Mucosa of descending colon (tissue), 1 donor: ENCODE results near the genes APOBEC3B, APOBEC3G and ATF4.

- PRO-cap = no peak
Measured at GRCh38 chr22:38443088-38443759, 11.8 kb downstream of the KCNJ4 start.

GRCh38 chr22:38506417-38506736, 266 bp upstream of the DDX17 start:
- PRO-cap = bidirectional peak, plus-strand start at chr22:38506668, minus-strand start at chr22:38506337

GRCh38 chr22:38569305-38569596, 732 bp downstream of the DMC1 start:
- PRO-cap = no peak

DNA sequence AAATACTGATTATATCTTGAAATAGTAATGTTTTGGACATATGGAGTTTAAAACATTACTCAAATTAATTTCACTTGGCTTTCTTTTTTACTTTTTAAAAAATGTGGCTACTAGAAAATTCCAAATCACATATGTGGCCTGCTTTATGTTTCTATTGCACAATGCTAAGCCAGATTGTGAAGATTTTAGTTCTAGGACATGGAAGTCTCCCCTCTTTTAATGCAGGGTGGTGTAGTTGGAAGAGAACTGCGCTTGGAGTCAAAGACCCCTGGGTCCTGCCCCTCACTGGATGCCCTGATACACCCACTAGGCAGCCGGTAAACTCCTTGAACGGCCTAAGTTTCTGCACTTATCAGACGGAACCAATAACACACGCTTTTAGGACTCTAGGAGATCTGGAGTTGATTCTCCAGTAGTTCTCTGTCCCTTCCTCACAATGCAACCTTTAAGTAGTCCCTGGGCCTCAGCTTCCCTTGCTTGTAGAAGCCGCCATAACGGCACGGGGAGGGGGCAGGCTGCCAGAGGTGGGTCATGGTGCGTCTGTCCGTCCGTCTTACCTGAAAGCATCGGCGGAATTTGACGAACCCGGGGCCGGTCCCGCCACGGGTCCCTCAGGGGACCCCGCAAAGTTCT, 513 bp downstream of the FAM227A start:
- PRO-cap = no peak

DNA sequence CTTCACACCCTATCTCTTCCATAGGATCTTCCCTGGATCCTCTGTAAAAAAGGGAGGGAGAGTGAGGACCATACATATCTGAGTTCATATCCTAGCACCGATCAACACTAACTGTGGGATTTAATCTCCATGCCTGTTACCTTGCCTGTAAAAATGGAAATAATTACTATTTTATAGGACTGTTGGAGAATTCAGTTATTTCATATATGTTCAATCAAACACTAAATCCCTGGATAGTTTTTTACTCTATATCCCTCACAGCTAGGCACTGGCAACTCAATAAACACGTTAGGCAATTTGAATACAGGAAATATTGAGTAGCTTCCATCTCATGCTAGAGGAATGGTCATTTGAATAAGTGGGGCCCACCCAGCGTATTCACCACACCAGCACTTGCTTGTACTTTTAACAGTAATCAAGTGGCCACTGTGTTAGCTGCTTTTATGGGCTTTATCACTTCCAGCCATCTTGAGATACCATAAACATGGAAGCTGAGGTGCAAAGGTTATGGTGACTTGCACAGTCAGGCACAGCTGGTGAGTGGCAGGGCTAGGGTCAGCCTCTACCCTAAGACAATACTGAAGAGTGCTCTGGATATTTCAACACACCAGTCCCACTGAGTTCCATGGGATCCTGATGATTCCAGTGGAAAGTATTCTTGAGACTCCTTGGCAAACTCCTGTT, 6.8 kb downstream of the JOSD1 start:
- PRO-cap = bidirectional peak, plus-strand start at position 526 of the sequence, minus-strand start at position 281 of the sequence

DNA sequence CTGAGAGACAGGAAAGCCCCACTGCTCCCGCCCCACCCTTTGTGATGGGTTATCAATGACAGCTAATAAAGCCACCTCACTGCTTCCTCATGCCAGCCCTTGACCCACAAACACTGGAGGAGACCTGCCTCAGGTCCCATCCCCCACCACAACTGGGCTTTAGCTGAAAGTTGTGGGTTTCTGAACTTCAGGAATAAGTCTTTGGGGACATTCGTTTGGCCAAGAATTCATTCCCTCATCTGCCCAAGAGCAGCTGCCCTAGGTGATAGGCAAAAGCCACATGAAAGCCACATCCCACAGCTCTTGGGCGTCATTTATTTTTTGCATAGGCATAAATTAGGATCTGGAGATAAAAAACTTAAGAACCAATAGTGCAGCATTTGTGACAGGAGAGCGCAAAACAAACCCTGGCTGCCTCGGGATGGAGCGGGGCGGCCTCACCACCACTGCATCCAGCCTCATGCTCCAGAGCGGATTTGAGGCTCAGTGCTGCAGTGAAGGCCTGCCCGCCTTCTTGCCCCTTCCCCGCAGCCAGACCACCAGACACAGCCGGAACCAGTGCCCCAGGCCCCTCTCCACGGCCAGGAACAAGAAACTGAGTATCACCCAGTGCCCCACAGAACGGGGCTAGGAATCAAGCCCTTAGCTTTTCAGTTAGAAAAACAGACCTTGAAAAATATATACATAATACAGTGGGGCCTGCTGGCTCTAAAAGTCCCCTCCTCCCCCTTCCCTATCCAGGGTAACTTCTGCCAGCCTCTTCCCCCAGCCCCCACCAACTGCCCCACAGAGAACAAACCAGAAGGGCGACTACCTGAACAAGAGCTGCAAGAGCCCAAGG, 21.1 kb downstream of the SUN2 start:
- PRO-cap = no peak

DNA sequence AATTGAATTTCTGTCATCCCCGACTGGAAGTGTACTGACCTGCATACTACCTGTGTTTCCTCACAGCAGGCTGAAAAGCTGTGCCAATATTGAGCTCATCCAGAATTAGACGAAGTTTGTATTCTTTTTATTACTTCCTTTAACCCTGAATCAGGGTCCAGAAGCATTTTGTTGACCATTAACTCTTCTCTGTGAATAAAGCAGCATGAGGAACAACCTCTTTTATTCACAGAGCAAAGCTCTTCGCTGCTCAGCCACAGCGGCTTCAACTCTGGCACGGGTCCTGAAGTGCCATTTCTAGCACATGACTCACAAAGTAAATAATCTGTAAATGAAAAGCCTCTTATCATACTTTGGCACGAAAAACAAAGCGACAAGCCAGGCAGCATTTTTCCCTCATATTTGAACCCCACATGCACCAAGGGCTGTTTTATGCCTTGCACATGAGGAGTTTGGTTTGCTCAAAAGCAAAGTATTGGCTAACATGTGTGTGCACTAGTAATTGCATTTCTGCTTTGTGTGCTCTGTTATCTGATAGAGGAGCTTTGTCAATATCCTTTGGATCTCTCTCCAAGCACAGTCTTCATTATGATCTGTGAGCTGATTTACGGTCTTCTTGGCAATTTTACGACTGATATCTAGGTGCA, 33.0 kb upstream of the APOBEC3A start:
- PRO-cap = unidirectional peak, minus-strand start at position 62 of the sequence

- PRO-cap = bidirectional peak, plus-strand start at chr22:38982410, minus-strand start at chr22:38982300
Measured at GRCh38 chr22:38981907-38982789, at the start of gene APOBEC3B. TSS of gene APOBEC3B (plus strand) at chr22:38982347.

GRCh38 chr22:39076813-39077419, at the start of gene APOBEC3G:
TSS of gene APOBEC3G (plus strand) at chr22:39077275.
- PRO-cap = no peak

DNA sequence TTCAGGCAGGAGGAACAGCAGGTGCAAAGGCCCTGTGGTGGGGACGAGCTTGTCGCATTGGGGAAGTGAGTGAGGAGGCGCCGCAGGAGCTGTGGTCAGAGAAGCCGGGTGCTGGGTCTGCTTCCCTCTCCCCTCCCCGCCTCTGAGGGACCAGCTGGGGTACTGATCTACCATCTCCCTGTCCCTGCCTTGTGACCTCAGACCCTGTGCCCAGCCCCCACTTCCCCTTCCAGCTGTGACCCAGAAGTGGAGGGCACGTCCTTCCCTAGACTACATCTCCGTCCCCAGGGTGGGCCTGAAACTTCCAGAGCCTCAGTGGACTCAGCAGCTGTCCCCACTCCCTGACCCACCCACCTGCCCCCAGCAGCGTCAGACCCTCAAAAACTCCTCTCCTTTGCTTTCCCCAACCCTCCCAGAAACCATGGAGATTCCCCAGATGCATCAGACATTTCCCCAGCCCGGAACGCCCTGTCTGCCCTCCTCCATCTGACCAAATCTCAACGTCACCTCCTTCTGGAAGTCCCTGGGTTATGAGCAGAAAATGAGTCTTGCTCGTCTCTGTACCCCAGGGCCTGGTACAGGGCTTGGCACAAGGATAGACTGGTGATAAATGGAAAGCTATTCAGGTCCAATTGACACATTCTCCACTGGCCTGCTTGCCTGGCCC, 19.8 kb upstream of the PDGFB start:
- PRO-cap = unidirectional peak, minus-strand start at position 144 of the sequence

- PRO-cap = no peak
Measured at GRCh38 chr22:39311933-39312697, 7.3 kb downstream of the RPL3 start.

- PRO-cap = no peak
Measured at GRCh38 chr22:39317276-39317786, 2.1 kb downstream of the RPL3 start.

DNA sequence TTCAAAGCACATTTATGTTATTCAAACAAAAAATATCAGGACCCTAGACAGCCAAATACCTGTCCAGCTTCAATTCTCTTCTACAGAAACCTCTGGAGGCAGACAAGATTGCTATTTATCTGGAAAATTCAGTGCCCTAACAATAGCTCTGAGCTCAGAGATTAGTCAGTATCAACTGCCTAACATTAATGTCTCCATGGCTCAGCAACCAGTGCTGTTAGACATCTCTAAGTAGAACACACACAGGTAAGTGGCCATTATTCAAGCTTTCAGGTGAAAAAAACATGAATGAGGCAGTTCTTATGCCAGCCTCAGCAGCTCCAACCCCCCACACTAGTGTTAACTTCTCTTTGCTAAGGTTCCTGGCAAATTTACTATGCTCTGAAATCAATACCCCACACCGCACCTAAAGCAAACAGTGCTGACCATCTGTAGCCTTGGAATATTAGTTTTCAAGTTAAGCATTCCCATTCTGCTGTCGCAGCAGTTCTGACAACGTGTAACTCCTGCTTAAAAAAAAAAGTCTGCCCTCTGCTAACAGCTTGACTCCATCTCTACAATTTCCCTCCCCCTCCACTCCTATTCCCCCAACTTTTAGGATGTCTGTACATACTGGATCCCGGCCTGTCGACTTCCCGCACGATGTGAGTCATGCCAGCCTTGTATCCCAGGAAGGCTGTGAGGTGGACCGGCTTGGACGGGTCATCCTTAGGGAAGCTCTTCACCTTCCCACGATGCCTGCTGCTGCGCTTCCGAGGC, 1.5 kb downstream of the RPL3 start:
- PRO-cap = no peak

DNA sequence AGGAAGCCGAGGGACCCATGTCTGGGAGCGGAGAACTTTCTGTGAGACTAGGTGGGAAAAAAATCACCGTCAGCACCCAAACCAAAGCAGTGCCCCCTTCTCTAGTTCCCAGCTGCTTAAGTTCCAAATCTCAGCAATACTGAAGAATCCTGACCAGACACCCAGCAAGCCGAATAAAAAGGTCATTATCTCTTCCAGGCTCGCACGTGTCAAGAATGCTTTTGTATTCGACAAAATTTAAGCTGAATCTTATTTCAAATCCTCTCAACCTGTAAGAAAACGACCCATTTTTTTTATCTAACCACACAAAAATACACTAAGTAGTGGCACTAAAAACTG, 908 bp downstream of the RPL3 start:
- PRO-cap = no peak

DNA sequence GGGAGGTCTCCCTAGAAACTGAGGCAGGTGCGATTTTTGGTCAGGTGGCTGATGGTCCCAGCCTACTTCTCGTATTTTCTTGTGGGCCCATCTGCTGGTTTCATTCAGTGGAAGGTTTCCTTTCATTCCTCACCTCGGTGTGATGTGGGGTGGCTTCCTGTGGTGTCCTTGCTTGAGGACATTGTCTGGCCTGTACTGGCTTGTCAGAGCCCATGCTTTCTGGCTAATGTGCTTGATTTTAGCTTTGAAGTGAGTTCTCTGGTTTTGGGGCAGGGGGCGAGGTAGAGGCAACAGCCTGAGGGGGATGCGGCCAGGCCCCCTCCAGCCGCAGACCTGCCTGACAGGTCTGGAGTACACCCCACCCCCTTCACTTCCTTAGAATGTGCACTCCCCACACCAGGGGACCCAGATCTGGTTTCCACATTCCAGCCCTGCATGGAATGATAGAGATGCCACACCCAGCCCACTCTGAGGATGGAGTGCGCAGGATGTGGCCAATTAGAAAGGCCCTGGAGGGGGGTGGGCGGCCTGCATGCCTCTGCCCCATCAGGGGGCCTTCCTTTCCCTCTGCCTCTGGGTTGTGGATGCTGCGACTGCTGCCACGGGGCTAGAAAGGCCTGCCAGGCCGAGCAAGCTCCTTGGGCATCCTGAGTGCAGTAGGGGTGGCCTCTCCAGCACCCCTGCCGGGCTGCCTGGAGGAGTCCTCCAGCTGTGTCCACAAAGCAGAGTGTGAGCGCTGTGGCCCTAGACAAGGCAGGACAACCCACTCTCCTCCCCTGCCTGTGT, 28.3 kb upstream of the MGAT3 start:
- PRO-cap = no peak

GRCh38 chr22:39430176-39430654, 26.6 kb upstream of the MGAT3 start:
- PRO-cap = no peak

GRCh38 chr22:39434086-39434872, 22.5 kb upstream of the MGAT3 start:
- PRO-cap = no peak

DNA sequence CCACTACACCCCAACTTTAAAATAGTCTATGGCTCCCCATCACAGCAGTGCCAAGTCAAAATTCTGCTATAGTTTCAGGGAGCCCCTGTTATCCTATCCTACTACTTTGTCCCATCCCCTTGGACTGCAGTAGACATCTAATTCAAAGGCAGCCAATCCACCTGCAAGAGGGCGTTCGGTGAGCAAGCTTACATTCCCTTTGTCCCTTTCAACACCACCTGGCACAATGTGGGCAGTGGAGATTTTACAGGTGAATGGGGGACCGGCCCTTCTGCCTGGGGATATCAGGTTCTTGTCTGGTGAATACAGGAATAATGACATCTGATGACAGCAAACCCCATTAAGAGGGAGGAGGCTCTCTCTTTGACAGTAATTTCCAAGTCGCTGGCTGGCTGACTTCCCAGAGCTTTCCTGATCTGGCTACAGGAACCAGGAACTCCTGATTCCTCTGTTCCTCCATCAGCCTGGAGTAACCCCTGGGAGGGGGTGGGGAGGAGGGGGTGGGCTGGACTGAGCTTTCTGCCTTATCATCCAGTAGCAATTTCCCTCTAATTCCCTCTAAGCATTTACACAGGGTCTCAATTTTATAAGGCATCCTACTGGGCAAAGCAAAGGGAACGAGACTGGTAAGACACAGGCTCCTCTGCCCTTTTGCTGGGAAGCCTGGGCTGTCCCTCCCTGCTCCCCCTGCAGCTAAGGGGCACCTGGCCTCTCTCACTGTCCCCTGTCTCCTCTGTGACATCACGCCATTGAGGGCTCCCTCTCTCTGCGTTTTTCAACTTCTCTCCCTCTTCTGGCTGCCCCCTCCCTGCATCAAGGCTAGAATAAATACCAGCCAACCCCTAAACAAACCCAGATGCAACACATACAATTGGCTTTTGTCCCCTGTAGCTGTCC, 3.7 kb upstream of the MIEF1 start:
- PRO-cap = no peak

- PRO-cap = bidirectional peak, plus-strand start at chr22:39520564, minus-strand start at chr22:39520095; unidirectional peak, plus-strand start at chr22:39520648
Measured at GRCh38 chr22:39520367-39520935, at the start of gene ATF4. TSS of gene ATF4 (plus strand) at chr22:39520562.

DNA sequence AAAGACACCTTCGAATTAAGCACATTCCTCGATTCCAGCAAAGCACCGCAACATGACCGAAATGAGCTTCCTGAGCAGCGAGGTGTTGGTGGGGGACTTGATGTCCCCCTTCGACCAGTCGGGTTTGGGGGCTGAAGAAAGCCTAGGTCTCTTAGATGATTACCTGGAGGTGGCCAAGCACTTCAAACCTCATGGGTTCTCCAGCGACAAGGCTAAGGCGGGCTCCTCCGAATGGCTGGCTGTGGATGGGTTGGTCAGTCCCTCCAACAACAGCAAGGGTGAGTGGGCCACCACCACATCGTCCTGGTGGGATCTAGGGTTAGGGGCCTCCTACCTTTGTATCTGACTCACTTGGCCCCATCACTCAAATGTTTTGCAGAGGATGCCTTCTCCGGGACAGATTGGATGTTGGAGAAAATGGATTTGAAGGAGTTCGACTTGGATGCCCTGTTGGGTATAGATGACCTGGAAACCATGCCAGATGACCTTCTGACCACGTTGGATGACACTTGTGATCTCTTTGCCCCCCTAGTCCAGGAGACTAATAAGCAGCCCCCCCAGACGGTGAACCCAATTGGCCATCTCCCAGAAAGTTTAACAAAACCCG, 1.1 kb downstream of the ATF4 start:
- PRO-cap = no peak